HT-29 (cell line): ENCODE data around the genes IL11, TMEM190 and NLRP4.

- RAMPAGE, long total RNA, result no peak
These were observed 6.0 kb downstream of the PPP1R12C start for GRCh38 chr19:55110995-55112180.

DNA sequence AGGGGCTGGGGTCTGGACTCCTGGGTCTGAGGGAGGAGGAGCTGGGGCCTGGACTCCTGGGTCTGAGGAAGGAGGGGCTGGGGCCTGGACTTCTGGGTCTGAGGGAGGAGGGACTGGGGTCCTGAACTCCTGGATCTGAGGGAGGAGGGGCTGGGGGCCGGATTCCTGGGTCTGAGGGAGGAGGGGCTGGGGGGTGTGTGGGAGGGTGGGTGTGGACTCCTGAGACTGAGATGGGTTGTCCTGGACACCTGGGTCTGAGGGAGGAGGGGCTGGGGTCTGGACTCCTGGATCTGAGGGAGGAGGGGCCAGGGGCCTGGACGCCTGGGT is 1.6 kb downstream of the TNNT1 start:
- RAMPAGE, long total RNA, result no peak

DNA sequence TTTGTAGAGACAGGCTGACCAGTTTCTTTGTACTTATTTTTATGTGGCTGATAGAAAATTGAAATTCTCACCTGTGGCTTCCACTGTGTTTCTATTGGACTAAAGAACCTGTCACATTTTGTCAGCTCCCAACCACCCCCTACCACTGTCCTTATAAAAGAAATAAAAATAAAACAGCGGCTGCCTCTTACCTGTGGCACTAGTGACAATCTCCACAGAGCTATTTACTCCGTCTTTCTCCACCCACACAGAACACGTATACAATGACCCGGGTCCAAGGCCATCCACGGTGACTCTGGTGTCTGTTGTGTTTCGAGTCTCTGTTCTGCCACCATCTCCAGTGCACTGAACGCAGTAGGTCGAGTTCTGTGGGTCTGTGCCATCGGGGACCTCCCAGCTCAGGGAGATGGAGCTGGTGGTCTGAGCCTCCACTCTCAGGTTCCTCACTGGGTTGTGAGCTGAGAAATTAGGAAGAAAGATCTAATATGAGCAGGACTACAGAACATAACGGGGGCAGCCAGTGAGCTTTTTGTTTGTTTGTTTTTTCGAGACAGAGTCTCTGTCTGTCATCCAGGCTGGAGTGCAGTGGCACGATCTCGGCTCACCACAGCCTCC is 5.6 kb downstream of the PTPRH start:
- RAMPAGE, long total RNA, result no peak

DNA sequence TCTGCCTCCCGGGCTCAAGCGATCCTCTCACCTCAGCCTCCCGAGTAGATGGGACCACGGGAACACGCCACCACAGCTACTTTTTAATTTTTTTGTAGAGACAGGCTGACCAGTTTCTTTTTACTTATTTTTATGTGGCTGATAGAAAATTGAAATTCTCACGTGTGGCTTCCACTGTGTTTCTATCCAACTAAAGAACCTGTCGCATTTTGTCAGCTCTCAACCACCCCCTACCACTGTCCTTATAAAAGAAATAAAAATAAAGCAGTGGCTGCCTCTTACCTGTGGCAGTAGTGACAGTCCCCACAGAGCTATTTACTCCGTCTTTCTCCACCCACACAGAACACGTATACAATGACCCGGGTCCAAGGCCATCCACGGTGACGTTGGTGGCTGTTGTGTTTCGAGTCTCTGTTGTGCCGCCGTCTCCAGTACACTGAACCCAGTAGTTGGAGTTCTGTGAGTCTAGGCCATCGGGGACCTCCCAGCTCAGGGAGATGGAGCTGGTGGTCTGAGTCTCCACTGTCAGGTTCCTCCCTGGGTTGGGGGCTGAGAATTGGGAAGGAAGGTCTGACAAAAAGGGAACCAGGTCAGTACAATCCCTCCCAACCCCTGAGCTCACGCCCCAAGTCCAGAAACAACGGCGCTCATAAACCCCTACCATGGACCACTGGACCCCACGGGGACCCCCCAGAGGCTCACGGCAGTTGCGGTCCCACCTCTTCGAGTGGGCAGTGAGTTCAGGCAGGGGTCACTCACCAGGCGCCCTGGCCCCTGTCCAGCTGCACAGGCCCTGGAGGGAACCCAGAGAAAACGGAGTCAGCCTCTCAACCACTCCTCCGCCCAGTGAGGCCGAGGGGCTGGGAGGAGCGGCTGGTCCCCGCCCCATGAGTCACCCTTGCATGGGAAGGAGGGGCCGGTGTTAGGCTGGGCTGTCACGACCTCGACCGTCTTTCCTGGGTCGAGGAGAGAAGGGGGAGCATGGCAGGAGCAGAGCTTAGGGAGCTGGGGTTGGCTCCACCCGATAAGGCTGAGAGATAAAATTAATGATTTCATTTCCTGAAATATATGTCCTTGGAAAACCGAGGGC is 2.5 kb downstream of the PTPRH start:
- RAMPAGE, long total RNA, result no peak

DNA sequence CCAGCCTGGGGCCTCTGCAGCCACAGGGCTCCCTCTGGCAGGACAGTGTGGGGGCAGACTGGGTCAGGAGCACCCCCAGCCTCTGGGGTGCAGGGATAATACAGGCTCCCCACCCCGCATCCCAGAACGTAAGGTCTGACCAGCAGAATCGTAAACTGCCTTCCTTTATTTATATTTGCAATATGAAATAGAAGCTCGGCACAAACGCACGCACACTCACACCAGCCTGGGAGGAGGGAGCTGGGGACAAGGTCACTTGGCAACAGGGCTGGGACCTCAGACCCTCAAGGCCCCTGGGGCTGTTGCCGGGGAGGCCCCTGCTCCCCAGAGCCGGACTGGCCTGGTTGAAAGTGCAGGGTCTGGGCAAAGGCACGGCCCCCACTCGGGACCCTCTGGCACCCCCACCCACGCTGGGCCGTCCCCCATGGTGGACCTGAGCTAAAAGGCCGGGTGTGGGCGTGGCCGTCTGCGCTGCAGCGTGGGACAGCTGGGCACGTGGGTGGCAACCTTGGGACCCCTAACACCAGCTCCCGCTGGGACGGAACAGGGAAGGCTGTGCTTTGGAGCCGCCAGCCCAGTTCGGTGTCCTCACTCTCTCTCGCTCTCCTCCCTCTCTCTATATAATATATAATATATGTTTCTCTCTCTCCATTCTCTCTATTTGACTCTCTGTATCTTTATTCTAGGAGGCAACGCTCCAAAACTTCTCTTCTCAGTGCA is 1.2 kb upstream of the TMEM86B start:
- RAMPAGE, long total RNA, result no peak

DNA sequence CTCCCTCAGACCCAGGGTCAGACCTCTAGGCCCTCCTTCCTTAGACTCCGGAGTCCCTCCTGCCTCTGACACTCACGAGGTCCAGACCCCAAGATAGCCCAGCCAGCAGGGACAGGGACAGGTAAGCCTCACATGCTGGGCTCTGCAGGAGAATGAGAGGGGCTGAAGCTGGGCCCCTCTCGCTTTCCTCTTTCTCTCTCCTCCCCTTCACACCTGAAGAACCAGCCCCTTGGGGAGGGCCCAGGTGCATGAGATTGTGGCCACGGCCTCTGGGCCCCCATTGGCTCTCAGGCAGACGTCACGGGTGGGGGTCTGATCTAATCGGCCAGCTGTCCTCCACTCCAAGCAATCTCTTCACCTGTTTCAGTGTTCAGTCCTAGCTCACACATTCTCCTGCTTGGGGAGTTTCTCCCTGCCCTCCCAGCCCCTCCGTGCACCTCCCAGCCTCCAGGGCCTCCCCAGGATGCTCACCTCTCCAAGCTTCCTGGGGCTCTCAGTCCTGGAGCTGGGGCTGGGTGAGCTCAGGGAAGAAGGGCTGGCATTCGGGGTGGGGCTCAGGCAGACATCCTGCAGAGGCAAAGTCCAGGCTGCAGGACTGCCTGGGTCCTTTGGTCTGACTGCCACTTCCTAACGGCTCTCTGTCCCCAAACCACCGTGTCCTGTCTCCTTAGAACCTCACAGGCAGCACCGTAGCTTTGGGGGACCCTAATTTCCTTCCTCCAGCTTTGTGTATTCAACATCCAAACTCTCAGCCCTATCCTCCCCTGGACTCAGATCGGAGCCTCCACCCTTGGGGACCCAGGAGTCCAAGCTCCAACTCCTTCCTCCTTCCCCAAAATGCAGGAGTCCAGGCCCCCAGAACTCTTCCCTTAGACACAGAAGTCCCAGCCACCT is 2.7 kb downstream of the TMEM150B start:
- RAMPAGE, long total RNA, result no peak

DNA sequence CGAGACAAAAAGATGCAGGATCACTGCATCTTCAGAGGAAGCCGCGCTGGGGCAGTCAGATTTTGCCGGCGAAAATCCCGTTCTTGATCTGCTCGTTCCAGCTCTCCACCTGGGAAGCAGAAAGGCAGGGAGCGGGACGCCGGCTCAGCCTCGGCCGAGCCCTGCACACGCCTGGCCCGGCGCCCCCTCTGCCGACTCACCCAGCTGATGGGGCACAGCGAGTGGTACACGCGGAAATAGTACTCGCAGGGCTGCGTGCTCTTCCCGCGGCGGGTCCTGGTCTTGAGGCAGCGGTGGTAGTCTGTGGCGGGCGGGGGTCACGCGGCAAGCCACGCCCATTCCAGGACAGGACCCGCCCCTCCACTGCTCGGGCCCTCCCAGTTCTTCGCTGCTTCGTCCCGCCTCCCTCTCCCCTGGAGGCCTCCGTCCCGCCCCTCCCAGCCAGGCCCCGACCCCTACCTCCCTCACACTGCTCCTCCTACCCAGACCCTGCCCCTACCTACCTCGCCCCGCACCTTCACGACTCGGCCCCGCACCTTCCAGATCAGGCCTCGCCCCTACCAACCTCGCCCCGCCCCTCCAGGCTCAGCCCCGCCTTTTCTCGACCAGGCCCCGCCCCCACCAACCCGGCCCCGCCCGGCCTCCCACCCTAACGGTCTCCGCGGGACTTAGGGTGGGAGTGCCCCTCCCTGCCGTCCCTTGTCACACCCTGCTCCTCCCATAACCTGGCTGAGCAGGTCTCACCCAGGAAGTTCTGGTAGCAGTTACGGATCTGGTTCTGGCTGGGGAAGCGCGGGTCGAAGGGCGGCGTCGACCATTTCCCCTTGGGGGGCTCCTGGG is 633 bp downstream of the COX6B2 start:
- RAMPAGE, long total RNA, result no peak

- RAMPAGE, long total RNA, result no peak
These were observed at the start of gene IL11 for GRCh38 chr19:55370348-55370935. IL11 (minus strand) TSS chr19:55370463.

GRCh38 chr19:55376594-55377228 is at the start of gene TMEM190:
TMEM190 (plus strand) TSS chr19:55376826.
- RAMPAGE, long total RNA, result no peak

- RAMPAGE, long total RNA, result no peak
These were observed 381 bp upstream of the TMEM238 start for GRCh38 chr19:55384506-55384840.

GRCh38 chr19:55443363-55443858 is 311 bp upstream of the SHISA7 start:
- RAMPAGE, long total RNA, result no peak

DNA sequence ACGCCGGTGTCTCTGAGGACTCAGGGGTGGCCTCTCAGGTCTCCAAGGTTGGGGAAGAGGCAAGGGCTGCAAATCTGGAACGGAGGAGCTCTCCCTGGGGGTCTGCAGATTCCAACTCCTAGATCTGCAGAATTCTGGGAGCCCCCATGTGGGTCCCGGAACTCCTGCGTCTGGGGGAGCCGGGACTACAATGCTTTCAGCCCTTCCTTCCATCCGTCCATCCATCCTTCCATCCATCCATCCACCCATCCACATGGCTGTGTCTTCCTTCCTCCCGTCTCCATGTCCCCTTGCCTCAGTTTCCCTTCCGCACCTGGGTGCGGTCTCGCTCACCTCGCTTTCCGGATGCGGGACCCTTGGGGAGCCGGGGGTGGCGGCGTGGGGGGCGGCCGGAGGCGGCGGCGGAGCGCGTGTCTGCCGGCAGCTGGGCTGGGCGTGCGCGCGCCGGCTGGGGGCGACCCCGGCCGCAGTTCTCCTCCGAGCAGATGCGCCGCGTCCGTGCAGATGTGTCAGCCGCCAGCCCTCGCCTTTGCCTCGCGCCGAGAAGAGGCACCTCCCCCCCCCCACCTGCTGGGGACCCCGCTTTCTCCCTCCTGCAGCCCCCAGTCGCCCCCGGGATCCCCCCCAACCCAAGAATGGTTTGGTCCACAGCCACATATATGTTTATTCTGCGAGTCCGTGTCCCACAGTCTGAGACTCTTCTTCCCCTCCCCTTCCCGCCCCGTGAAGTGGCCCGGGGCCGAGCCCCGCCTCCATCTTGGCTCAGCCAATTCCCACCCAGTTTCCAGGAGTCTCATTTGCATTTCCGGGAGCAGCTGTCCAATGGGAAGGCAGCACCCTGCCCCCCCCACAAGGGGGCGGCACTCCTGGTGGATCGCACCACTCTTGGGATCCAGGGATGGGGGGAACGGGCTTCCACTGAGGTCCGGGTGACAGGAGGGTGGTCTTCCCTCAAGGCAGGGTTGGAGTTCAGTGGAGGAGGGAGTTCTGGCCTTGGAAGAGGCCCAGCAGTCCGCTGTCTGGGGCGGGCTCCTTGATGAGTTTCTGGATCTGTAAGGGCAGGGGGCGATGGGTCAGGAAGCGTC is 8.8 kb downstream of the ISOC2 start:
- RAMPAGE, long total RNA, result no peak

GRCh38 chr19:55467722-55468180 is 3.2 kb upstream of the C19orf85 start:
- RAMPAGE, long total RNA, result no peak

DNA sequence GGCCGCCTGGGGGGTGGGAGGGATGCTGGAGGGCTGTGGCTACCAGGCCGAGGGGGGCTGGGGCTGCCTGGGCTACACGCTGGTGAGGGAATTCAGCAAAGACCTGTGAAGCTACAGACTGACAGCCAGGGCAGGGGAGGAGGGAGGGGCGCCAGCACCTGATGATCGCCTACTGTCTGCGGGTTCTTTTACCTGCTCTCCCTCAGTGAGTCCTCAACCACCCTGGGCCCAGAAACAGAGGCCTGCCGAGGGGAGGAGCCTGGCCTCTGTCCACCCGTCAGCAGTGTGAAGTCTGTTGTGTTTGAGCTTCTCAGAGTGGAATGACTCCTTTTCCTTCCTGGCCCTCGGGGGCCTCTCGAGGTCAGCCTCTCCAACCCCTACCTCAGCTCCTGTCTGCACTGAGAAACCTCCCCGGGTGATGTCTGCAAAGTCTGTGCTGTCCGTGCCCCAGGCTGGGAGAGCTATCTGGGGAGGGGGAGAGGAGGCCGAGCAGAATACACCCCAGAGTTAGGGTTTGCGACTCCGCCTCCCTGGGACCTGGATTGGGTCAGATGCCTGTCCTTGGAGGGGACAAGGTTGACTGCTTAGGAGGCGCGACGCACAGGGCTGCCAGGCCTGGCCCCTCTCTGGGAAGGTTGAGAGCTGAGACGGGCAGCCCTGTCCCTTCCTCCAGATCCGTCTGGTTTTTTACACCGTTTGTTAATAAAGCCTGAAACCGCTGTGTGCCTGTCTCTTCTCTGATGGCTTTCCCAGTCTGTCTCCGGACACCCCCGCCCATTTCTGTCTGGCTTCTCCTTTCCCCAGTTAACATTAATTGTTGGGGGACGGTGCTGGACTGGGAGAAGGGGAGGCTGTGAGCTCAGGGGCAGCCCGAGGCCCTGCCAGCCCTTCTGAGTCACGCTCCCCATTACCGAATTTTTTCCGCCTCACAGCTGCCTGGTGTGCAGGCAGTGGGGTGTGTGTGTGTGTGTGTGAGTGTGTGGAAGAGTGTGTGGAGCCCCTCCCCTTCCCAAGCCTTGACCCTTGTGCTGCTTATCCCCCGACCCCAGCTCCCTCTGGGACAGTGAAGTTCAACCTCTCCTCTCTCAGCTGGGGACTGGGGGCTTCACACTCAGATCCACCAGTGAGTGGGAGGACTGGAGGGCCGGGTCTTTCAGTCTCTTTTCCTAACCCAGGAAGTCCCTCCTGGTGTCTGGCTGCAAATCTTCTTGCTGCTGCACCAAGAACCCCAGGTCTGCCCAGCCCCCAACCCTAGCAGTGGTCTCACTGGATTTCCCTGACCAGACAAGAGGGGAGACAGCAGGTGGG is 934 bp upstream of the SSC5D start:
- RAMPAGE, long total RNA, result no peak

DNA sequence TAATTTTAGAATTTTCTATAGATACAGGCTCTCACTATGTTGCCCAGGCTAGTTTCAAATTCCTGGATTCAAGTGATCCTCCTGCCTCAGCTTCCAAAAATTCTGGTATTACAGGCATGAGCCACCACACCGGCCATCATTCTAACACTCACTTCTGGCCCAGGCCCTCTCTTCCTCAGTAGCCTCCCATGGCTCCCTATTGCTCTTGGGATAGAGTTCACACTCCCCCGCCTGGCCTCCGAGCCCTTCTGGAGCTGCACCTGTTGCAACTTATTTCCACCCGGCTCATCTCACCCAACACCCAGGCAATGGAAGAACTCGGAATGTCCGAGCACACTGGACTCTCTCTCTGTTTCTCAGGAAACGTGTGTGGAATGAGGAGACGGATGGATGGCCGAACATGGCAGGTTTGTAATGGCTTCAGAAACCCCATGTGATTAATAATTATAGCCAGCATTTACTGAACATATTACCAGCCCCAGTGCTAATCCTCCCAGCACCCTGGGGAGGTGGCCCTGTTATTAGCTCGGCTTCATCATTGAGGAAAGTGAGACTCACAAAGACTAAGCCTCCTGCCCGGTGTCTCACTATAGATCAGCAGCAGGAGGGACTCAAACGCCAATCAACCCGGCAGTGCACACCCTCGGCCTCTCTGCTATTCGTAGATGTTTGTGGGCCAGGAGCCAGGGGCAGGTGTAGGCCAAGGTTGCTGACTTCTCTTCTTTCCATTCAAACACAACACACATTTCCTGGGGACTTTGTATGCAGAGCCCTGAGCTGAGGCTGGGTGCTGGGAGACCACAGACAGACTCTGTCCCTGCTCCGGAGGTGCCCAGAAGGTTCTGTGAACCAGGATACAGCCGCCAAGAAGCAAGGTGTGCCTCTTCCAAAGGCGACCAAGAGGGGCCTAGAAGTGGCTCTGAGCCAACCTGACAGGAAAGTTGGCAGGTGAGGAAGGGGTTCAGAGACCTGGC is 9.2 kb upstream of the SBK3 start:
- RAMPAGE, long total RNA, result no peak

- RAMPAGE, long total RNA, result no peak
These were observed 2.5 kb downstream of the U2AF2 start for GRCh38 chr19:55657191-55657809.

DNA sequence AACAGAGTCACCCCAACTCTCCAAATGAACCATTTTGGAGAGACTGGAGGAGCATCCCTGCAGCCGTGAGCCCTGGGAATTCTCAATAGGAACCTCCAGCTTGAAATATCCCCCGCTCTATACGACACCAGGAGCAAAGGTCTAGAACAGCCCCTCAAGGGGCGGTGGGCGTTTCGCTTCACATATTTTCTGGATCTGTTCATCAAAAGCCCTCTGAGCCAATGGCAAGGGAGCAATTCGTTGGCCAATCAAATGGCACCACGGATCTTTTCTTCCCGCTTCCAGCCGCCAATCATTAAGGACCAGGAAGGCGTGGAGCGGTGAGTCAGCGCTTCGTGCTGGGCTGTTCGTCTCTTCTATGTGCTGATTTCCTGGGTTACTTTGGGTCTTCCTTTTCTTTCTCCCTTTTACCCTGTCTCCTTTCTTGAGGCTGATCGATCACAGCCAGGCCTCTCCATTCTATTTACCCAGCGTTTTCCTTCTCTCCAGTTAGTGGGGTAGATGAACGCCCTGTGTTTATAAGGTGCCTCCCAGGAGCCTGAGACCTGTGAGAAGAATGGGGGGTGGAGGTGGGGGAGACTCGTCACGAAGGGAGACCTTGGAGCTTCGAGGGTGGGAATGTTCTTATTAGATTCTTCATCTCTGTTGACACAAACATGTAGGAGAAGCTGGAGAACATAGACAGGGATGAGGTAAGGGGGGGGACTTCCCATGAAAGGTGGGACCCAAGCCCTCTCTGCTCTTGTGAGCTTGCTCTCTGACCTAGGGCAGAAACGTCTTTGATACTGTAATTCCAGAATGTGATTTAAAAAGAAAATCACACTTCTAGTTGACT is at the start of gene NLRP4:
NLRP4 (plus strand) TSS at position 298 of the 835 bp plus-strand sequence.
- RAMPAGE, long total RNA, result no peak

DNA sequence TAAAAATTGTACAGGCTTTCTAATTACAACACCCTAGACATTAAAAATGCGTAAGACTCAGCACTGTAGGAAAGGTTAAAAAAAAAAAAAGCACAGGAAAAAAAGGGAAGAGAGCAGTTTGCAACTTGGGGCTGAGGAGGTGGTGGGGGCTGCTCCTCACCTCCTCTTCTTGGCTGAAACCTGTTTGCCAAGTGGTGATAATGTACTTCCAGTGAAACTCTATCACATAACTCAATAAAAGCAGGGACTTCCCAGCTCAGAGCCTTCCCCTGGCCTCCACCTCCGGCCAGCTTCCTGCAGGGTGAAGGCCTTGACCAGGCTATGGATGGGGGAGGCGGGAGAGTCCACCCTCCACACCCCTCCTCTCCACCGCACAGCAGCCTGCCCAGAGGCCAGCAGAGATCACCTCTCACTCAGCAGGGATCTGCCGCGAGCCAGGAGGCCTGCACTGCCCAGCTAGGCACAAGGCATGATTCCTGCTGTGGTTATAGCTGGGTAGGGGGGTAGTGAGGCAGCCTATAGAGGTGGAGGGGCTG is 10.6 kb downstream of the ZNF787 start:
- RAMPAGE, long total RNA, result no peak

- RAMPAGE, long total RNA, result no peak
These were observed 1.6 kb downstream of the ZNF787 start for GRCh38 chr19:56119400-56120053.

GRCh38 chr19:56216829-56218047 is 15.2 kb downstream of the ZSCAN5C start:
- RAMPAGE, long total RNA, result no peak